Cardiac ventricle fibroblast (primary cell): ENCODE results near the genes CD180 and OCLN.

- RAMPAGE, long total RNA, result no peak
Observed at GRCh38 chr5:66339743-66340348, 195.7 kb downstream of the SREK1 start.

DNA sequence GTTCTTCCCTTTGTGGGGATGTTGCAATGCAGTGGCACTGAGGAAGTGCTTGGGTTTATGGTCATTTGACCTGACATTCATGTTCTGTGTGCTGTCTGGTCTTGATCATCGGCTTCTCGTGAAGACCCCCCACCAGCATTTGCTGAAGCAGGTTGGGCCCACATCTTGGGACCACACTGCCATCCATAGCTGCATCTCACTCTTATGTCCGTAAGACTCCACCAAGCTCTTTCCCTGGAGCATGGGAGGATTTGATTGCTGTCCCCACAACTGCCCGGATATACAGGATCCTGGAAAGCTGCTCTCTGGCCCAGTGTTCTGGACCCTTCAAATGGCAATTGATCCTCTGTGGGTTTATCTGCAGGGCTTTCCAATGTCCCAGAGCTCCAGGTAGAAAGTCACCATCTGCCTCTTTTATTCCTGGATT lies 214.5 kb downstream of the SREK1 start:
- RAMPAGE, long total RNA, result no peak

DNA sequence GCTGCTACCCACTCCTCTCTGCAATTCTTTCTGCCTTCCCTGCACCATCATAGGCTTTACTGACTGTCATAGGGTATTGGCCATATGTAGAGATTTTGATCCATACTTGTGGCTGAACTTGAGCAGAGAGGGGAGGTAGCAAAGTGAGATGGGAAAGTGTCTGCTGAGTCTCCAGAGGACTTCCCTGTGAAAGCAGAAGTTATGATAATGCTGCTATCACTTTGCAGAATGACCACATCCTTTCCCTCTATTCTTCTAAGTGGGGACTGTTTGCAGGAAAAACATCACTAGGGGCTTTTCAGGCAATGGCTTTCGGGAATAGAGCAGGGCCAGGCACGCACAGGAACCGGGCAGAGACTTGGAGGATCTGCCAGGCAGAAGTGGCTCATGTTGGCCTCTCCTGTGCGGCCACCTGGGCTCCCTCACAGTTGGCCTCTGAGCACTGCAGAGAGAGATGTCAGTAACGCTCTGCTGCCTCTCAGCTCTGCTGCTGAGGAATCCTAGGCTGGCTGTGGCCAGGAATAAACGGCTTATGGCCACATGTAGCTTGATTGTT lies 214.6 kb downstream of the MAST4 start:
- RAMPAGE, long total RNA, result no peak

- RAMPAGE, long total RNA, result no peak
Observed at GRCh38 chr5:67014926-67016135, 181.3 kb downstream of the CD180 start.

GRCh38 chr5:67062846-67063553 lies 133.6 kb downstream of the CD180 start:
- RAMPAGE, long total RNA, result no peak

DNA sequence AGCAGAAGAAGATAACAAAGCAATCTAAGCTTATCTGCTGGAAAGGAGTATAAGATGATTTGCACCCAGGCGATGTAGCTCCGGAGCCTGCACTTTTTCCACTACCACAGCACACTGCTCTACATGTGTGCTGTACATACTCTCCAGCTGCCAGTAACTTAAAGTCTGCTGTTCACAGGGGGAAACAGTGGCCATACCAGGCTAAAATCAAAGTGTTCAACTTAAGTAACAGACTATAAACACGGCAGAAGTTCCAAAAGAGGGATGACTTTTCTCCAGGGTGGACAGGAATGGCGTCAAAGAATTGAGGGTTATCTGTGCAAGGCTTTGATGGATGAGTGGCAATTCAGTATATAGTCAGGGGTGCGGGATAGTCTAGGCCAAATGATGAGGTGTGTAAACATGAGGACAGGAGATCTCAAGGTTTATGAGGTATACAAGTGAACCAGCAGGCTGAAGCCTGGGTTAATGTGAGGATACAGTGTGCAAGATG lies 40.3 kb downstream of the CD180 start:
- RAMPAGE, long total RNA, result no peak

GRCh38 chr5:67196287-67197331 lies at the start of gene CD180:
Gene CD180, minus strand, starts transcription at chr5:67196799.
- RAMPAGE, long total RNA, result no peak

- RAMPAGE, long total RNA, result no peak
Observed at GRCh38 chr5:67232872-67233393, 36.3 kb upstream of the CD180 start.

GRCh38 chr5:67257662-67257948 lies 61.0 kb upstream of the CD180 start:
- RAMPAGE, long total RNA, result no peak

DNA sequence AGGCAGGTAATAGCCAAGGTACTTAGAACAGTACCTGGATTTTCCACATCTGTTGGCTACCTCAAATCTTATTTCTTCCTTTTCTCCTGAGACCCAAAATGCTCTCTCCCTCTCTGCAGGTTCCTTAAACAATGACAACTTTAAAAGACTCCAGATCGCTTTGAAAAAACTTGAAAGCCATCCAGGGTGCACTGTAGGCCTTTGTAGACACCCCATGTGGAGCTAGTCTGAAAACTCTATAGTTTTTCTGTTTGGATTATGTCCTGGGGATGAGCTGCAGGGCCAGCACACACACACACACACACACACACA lies 341.4 kb upstream of the CD180 start:
- RAMPAGE, long total RNA, result no peak

GRCh38 chr5:67773326-67773874 lies 442.2 kb upstream of the PIK3R1 start:
- RAMPAGE, long total RNA, result no peak

DNA sequence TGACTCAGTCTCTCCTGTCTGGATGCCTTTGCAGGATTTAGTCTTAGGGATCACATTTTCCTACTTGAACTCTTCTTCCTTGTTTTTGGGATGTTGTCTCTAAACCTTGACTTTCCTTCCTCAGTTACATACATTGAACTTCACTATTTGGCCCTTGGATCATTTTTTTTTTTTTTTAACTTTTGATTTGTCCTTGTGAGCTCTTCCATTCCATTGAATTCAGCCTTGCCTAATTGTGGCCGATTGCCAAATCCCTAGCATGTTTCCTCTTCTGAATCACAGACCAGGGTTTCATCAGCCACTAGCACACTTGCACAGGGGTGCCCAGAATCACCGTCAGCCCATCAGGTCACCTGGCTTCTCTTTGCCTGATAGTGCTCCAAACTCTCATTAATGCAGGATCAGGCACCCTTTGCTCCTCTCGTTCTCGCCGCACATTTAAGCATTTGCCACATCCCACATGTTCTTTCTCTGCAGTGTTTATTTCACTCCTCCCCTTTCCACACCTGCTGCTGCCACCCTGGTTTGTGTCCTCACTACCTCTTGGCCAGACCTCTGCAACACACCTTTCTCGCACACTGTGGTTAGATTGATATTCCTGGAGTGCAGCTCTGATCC lies 9.6 kb downstream of the PIK3R1 start:
- RAMPAGE, long total RNA, result no peak

GRCh38 chr5:68273885-68274284 lies 58.3 kb downstream of the PIK3R1 start:
- RAMPAGE, long total RNA, result no peak

GRCh38 chr5:68288914-68289016 lies 73.2 kb downstream of the PIK3R1 start:
- RAMPAGE, long total RNA, result no peak

DNA sequence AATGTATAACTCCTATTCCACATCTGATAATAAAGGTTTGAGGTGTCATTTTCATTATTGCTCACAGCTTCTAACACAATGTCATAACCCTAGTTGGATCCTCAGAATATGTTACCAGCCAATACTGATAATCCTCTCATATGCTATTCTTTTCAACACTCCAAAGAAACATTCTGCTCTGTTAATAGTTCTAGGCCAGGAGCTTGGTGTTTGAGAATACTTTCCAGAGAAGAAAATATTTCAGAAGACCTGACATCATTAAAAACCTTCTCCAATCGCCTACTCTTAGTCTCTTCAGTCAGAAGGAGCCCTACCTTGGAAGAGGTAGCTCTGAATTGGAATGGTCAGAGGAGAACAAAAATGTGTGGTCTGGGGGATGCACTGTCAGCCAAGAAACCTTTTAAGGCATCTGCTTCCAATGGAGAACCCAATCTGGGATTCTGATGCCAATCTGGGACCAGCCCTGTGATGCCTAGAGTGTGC lies 127.3 kb downstream of the PIK3R1 start:
- RAMPAGE, long total RNA, result no peak

DNA sequence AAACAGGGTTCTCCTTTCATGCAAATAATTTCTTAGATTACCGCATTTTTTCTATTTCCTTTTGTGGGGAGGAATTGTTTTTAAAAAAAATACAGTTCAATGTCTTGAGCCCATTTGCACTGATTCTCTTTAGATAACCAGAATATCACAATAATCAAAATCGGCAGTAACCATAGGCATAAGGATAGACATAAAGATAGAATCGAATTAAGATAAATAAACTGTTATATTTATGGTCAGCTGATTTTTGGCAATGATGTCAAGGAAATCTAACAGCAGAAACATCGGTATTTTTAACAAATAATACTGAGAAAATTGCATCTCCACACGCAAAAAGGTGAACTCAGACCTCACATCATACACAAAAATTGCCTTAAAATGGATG lies 325.5 kb downstream of the PIK3R1 start:
- RAMPAGE, long total RNA, result no peak

DNA sequence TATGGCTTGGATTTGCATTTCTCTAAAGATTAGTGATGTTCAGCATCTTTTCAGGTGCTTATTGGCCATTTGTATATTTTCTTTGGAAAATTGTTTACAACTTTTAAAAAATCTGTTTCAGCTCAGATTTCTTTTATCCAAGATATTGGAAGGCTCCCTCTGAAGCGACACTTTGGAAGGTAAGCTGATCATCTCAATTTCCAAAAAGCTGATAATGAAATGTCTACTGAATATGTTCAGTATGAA lies 4.6 kb upstream of the MARVELD2 start:
- RAMPAGE, long total RNA, result no peak

- RAMPAGE, long total RNA, result no peak
Observed at GRCh38 chr5:69491816-69492926, at the start of gene OCLN. Gene OCLN, plus strand, starts transcription at chr5:69492790.

GRCh38 chr5:69560946-69561338 lies 951 bp downstream of the GTF2H2C start:
- RAMPAGE, long total RNA, result no peak

- RAMPAGE, long total RNA, result no peak
Observed at GRCh38 chr5:71932453-71933453, 174.5 kb upstream of the MAP1B start.